Parotid gland (tissue), 1 donor: Measurements from ENCODE around the gene ZC3H8.

DNA sequence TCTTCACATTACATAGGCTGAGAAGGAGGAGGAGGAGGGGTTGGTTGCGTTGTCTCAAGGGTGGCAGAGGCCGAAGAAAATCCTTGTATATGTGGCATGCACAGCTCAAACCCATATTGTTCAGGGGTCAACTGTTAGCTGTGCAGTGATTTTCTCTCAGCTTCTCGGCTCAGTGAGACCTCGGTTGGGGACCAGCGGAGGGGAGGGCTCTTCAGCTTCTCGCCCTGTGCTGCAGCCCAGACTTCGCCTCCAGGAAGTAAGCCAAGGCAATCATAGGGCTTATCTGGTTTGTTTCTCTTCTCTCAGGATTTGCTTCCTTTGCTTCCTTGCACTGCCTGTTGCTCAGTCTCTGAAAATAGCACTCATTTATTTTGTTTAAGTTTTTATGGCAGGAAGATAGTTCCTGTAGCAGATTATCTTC lies 85.5 kb downstream of the SOWAHC start:
- PRO-cap: no peak

DNA sequence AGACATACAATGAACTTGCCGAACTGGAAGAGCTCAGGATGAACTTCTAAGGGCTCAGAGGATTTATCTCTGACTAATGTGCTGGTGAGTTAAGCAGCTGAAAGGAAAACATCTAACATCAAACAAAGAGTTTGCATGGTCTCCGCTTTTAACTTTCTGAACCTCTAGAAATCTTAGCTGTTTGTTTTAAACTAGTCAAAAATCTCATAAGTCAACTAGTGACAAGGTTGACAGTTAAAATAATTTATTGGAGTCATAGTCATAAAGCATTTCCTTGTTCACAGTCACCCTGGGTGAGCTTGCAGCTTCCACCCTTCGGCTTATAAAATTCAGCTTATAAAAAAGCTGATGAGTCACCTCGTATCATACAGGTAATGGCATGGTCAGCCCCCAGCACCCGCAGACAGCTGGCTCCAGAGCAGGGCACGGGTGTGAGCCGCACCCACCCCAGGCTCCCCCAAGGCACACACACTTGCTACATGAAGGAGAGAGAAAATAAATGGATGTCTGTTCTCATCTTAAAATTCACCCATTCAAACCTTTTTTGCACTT lies 9.6 kb downstream of the MALL start:
- PRO-cap: no peak

GRCh38 chr2:110114820-110115387 lies 718 bp downstream of the MALL start:
- PRO-cap: unidirectional peak, plus-strand start at chr2:110114925

DNA sequence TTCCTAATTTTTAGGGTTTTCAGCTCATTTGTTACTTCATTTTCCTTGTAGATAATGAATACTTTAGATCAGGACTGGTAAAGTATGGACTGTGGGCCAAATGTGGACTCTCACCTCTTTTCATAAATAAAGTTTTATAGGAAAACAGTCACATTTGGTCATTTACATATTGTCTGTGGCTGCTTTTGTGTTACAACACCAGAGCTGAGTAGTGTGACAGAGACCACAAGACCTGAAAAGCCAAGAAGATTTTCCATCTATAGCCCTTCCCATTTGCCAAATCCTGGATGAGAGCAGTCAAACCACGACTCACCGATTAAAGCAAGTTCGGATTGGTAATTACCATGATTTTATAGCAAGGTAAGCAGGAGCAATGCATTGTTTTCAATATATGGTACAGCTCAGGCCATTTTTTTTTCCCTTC lies 9.3 kb upstream of the MALL start:
- PRO-cap: no peak

DNA sequence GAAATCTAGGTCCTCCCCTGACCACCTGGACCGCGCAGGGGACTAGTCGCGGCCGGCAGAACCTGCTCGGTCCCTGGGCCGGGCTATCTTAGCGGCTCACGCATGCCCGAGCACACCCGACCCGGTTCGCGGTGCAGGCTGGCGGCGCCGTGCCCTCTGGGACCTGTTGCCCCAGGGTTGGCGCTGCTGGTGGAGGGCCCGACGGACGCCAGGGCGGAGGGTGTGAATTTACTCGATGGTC lies 1.0 kb downstream of the BCL2L11 start:
- PRO-cap: no peak

- PRO-cap: bidirectional peak, plus-strand start at chr2:111123287, minus-strand start at chr2:111123234
Measured at GRCh38 chr2:111123019-111123605, 2.4 kb downstream of the BCL2L11 start.

GRCh38 chr2:111127123-111127688 lies 6.5 kb downstream of the BCL2L11 start:
- PRO-cap: no peak

GRCh38 chr2:111157793-111158322 lies 37.1 kb downstream of the BCL2L11 start:
- PRO-cap: no peak

DNA sequence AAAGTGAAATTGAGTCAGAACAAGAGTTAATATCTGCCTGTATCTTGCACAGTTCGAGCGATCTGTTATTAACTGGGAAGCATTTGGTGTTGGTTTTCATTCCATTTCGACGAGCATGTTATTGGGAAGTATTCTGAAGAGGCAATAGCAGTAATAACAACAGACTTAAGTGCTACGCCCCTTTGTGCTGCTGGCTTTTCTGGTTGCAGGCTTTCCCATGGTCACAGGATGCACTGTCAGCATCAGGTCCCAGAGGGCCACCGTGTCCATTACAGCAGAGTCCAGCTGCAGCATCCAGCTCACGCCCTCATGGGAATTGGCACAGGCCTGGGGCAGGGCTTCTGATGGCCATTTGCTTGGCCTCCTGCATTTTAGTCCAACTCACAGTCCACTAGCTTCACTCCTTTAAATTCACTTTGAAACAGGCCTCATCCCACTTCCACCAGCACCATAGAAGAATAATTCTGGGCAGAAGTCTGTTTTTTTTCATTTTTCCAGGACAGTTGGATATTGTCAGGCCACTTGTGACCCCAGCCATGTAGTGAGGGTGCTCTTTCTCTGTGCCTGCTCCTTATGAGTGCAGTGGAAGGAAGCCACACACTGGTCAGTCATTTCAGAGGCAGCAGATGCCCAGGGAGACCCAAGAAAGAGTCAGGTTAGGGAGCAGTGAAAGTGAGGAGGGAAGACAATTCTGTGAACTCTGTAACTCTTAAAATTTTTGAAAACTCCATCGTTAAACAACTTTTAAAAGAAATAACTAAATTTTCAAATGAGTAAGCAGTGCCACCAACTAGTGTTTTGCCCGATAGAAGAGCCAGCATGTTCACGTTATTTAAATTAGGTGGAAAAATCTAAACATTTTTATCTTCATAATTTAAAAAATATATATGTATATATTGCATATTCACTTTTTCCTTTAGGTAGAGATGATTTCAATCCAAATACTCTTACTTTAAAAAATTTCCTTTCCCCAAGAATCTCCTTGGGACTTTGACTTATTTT lies 44.6 kb downstream of the BCL2L11 start:
- PRO-cap: no peak

GRCh38 chr2:111168434-111169279 lies 47.9 kb downstream of the BCL2L11 start:
- PRO-cap: no peak

- PRO-cap: no peak
Measured at GRCh38 chr2:111178952-111179347, 58.2 kb downstream of the BCL2L11 start.

- PRO-cap: no peak
Measured at GRCh38 chr2:111207478-111208517, 87.1 kb downstream of the BCL2L11 start.

GRCh38 chr2:111355443-111355838 lies 234.7 kb downstream of the BCL2L11 start:
- PRO-cap: no peak

DNA sequence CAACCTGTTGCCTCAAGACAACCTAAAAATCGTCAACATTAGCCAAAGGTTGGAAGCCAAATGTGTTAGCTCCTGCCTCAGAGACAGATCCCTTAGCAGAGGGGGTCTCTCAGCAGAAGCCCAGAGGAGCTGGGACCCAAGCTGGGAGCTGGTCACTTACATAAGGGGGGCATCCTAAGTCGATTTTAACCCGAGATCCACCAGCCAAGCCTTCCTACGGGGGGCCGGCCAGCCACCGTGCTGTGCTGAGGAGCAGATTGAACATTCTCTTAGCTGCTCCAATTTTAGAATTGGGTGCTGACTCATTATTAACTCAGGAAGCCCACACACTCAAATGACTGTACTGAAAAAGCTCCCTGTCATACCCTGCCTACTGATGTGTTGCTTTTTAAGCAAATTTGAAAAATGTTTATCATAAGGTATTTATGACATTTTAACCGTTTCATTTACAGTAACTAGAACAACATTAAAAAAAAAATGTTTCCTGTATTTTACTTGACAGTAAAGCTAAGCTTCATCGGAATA lies 373.0 kb downstream of the BCL2L11 start:
- PRO-cap: no peak

GRCh38 chr2:111633845-111634530 lies 250.0 kb downstream of the ANAPC1 start:
- PRO-cap: no peak

DNA sequence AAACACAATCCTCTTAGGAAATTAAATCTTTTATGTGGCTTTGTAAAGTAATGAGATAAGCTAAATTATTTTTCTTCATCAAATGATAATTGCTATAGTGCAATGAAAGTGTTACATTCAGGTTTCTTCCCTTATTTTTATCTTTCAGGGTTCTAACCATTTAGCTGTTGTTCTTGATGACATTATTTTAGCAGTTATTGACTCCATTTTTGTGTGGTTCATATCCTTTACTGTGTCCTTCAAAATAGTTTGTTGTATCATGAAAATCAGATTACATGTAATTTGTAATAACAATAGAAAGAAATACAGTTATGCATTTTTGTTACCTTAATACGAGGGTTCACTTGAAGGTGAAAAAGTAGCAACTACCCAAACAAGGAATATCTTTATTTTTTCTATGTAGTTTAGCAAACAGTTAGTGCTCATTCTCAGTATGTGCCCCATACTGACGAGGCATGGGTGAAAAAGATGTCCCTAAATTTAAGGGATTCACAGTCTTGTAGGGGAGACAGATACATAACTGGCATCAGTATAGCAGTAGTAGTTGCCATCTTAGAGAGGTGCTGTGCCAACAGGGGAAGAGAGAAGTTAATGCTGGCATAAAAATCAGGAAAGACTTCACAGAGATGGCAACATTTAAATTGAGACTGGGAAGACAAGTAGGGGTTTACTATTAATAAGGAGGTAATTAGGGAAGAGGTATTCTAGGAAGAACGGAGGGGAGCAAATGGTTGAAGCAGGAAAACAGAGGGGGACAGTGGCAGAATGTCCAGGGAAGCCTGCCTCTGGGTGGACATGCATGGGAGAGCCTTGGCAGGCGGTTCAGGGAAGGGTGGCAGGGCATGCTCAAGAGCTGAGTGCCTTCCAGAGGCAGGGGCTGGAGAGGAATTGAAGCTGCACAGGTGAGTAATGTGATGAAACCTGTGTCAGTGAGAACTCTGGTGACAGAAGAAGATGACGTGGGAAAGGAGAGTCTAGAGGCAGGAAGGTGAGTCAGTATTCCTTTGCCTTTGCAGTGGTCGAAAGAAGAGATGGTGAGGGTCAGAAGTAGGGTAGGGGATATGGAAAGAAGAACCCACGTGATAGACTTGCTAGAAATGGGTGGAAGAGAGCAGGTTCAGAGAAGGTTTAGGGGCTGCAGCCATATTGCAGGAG lies 36.9 kb downstream of the TMEM87B start:
- PRO-cap: no peak

GRCh38 chr2:112139355-112139697 lies 1.1 kb downstream of the FBLN7 start:
- PRO-cap: no peak

DNA sequence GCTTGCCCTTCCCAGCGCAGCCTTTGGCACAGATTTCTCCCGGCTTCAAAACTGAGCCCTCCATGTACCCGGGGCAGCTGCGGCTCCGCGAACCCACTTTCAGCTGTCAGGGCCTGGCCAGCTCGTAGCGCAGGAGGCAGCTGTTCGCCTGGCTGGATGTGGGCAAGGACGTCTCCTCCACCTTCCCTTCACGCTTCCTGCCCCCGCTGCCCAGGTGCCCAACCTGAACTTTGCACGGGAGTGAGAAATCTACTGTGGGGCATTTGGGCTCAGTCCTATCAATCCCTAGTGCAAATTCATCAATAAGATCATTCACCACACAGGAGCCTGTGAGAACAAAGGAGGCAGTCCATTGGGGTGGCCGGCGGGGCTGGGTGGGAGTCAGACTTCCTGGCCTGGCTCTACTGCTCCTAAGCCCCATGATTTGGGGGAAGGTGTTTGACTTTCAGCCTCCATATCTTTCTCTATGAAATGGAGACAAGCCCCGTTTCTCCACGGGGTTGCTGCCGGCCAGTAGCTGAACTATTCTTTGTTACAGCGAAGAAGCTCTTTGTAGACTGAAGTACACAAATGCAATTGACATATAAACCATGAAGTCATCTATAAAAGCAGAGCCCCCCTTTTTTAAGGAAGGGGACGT lies 17.8 kb downstream of the FBLN7 start:
- PRO-cap: no peak

- PRO-cap: no peak
Measured at GRCh38 chr2:112190518-112190717, 52.2 kb downstream of the FBLN7 start.

- PRO-cap: bidirectional peak, plus-strand start at chr2:112255140, minus-strand start at chr2:112255045
Measured at GRCh38 chr2:112254216-112255281, at the start of gene ZC3H8. Gene ZC3H8, minus strand, starts transcription at chr2:112255042.